ENCODE data around the genes ASCC2, TBC1D10A, SEC14L4 and INPP5J.

- RRBS, result no CpG with 5 or more reads among the region's 20 CpGs
These were observed 1.4 kb downstream of the RASL10A start for GRCh38 chr22:29313995-29314557.

DNA sequence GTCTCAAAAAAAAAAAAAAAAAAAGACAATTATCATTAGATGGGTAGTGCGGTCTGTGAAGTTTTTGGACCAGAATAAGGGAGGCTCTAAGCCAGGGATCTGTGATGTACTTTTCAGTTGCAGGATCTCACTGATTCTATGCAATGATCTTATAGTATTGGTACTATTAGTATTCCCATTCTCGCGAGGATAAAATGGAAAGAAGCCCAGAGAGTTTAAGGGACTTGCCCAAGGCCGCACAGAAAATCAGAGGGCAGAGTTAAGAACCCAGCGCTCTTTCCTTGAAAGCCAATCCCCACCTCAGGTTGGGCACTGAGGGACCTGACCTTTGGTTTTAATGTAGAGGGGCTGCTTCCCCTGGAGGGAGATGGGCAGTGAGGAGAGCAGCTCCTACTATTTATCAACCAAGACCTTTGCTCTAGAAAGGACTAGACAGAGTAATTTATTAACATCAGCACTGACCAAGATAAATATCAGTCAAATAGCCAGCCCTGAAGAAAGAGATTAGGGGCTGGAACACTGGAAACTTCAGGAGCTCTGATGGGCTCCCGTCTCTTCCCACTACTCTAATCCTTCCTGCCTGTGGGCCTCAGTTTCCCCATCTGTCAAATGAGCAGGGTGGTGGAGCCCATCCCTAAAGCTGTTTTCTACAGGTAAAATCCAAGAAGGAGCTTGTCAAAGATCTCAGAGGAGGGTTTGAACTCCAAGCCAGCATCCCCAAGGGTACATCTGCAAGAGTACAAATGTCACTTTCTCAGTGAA lies 6.0 kb downstream of the NIPSNAP1 start:
- RRBS, result no CpG with 5 or more reads among the region's 6 CpGs

DNA sequence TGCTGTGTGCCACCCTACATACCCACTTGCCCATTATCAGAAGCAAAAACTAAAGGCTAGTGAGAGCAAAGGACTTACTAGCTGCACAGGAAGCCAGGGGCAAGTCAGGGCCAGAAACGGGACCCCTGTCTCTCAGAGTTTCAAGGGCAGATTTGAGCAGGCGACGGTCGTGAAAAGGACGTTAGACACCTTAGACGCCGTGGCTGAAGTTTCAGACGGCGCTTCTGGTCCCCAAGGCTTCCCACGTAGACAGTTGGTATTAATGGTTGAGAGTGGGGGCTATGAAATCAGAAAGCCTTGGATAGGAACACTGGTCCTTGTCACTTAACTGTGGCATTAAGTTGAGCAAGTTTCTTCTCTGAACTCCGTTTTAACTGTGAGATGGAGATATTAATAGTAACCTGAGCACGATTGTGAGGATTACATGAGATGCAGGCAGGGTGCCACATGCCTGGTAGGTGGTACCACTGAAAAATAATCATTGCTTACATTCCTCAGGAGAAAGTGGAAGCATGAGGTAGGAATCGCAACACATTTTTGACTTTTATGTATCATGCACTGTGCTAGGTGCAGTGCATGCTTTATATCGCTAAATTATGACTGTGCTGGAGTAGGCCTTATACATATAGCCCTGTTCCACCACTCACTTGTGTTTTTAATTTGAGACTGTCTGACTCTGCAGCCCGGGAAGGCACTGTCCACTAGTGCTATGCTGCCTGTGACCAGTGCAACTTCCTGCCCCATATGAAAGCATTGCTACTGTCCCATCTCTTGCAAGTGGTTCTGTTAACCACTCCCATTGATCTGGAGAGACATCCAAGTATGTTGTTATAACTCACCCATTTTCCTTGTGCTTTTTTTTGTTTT lies 829 bp downstream of the UQCR10 start:
- RRBS, result no CpG with 5 or more reads among the region's 15 CpGs

DNA sequence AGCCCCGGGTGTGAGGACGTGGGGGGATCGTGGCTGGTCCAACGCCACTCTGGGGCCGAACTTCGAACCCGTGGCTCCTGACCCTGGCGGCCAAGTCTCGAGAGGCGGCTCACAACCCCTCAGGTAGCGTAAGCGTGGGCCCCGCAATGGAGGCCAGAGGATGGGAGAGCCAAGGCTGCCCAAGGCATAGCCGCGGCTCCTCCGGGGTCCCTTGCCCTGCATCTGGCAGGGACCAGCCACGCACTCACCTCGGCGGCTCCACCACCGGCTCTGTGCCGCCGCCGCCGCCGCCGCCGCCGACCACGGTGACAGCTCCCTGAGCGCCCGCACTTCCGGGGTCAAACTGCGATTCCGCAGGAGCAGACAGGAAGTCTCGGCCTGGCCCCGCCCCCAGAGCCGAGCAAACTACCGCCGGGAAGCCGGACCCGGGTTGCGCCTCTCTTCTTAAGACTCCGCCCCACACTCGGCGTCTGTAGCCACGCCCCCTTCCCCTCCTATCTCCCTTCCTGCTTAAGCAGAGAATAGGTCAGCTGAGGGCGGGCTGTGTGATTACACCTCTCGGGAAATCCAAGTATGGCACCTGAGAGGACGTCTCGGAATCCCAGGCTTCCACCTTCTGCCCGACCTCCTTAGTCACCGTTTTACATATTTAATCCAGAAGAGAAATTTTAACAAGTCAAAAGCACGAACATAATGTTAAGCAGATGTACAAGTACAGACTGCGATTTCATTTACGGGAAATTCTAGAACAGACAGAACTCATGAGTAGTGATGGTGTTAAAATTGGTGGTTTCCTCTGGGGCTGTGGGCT lies at the start of gene ASCC2:
TSS of gene ASCC2 (minus strand) at position 345 of the 811 bp plus-strand sequence.
- RRBS, result 1% methylated on average over 15 of the region's 55 CpGs

DNA sequence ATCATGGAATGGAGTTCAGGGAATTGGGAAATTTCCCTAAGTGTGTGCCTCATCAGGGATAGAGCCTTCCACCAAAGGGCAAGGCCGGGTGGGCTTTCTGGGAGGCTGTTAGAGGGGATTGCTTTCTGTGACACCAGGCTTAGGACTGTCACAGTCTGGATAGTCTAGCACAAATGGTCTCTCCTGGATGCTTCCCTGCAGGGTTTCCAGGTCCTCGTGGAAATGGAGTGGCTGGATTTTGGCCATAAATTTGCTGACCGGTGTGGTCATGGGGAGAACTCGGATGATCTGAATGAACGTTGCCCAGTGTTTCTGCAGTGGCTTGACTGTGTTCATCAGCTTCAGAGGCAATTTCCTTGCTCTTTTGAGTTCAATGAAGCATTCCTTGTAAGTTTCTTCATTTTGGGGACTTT lies 67.1 kb upstream of the HORMAD2 start:
- RRBS, result no CpG with 5 or more reads among the region's 5 CpGs

- RRBS, result no CpG with 5 or more reads among the region's 4 CpGs
These were observed 35.9 kb upstream of the HORMAD2 start for GRCh38 chr22:30044338-30044824.

GRCh38 chr22:30235631-30236271 lies 10.8 kb downstream of the LIF start:
- RRBS, result no CpG with 5 or more reads among the region's 11 CpGs

DNA sequence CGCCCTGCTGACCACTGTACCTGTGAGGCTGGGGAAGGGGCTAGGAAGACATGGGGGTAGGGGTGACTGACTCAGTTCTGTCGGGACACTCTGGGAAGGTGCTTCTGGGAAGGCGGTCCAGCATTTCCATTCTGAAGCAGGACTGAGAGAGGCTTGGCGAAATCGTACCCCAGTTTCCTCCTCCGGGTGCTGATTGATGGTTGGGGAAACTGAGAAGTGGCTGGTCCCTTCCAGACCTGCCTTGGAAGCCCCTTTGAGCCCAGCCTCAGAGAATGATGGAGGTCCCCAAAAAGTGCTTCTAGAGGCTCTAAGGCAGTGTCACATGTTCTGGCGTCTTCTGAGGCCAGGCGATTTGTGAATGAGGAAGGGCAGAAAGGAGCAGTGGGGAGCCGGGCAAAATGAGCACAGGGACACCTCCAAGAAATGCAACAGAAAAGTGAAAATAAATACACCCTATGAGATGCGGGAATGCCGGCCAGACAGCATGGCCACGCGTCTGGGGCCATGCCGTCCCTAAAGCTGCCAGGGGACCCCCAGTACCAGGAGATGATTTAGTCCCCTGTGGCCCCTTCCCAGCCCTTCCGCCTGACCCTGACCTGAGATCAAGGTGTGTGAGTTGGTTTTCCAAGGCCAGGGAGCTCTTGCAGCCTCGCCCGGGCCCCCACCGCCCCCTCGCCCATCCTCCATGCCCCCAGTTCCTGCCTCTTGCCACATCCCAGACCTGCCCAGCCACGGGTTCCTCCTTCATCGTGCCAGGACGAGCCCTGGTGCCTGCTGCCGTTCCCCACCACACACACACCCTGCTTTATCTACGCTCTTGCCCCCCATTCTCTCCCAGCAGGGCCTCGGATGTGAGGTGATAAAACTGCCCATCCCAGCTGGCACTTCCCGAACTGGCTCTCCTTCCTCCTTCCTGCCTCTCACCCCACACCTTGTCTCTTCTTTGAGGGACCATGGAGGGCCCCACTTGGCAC lies 1.2 kb upstream of the LIF start:
- RRBS, result 100% methylated on average over 1 of the region's 26 CpGs

DNA sequence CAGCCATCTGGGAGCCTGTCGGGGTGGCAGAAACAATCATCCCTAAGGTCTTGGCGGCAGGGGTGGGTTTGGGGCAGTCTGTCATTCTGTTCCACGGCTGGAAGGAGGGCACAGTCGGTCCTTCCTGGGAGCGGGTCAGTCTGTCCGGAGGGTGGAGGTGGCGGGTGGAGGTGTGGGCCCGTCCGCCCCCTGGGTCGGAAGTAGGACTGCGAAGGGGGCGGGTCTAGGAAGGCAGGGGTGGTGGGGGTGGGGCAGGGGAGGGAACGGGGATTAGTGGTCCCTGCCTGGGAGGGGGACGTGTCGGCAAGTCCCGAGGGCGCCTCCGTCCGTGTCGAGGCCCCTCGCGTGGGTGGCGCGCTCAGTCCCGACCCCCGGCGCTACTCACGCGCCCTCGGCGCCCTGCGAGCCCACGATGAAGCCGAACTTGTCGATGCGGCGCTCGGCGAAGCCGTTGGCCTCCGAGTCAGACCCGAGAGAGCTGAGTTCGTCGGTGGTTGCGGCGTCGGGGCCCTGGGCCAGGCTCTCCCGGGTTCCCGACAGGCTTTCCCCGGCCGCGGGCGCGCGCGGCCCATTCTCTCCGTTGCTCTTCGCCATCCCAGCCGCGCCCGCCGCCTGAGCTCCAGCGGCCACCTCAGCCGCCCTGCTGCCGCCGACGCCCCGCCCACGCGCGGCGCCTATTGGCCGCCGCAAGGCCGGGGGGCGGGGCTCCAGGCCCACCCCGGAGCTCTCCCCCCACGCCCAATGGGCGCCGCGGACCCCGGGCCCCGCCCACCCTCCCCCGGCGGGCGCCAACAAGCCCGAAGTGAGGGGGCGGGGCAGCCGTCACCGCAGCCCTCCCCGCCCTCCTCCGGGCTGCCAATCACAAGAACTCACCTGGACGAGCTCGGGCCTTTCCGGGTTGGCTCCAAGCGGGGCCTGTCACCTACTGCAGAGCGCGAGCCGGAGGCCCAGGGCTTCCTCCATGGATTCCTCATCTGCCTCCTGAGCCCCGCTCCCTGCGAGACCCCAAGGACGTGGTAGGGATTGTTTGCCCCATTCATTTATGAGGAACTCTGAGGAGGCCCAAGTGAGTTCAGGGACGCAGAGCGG lies at the start of gene TBC1D10A:
TSS of gene TBC1D10A (minus strand) at position 654 of the 1,089 bp plus-strand sequence.
- RRBS, result 2% methylated on average over 22 of the region's 104 CpGs

- RRBS, result no CpG with 5 or more reads among the region's 9 CpGs
These were observed 5.8 kb downstream of the CCDC157 start for GRCh38 chr22:30362369-30363151.

DNA sequence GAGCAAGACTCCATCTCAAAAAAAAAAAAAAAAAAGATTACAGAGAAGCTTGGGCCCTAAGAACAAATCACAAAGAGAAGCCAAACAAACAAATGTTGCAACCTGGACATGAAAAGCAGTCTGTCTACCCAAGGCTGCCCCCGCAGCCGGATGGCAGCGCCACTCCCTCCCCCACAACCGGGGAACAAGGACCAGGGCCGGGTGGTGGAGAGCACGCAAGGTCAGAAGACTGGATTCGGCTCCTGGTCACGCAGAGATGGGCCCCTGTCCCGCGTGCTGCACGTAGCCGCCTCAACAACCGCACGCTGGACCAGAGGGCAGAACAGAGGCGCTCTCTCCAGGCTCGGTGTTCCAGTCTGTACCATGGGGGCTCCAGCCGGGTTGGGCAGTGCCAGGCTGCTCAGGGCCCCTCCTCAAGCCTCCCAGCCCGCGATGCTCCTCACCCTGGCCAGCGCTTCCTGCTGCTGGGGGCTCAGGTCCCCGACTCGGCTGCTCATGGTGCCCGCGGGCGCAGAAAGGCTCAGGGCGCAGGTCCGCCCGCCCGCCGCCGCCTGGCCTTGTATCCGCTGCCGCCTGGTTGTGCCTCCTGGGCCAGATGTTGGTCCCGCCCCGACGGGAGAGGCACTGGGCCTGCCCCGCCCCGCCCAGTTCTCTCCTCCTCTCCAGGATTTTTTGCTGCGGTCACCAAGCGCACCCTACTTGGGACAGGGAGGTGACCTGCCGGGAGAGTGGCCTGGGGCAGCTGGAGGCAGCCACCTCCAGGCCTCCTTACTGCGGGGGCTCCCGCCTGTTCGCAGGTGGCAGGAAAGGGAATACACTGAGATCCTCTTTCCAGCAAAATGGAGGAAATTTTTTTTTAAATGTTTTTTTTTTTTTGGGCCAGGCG lies at the start of gene SEC14L4:
TSS of gene SEC14L4 (minus strand) at position 581 of the 886 bp plus-strand sequence.
- RRBS, result no CpG with 5 or more reads among the region's 45 CpGs

DNA sequence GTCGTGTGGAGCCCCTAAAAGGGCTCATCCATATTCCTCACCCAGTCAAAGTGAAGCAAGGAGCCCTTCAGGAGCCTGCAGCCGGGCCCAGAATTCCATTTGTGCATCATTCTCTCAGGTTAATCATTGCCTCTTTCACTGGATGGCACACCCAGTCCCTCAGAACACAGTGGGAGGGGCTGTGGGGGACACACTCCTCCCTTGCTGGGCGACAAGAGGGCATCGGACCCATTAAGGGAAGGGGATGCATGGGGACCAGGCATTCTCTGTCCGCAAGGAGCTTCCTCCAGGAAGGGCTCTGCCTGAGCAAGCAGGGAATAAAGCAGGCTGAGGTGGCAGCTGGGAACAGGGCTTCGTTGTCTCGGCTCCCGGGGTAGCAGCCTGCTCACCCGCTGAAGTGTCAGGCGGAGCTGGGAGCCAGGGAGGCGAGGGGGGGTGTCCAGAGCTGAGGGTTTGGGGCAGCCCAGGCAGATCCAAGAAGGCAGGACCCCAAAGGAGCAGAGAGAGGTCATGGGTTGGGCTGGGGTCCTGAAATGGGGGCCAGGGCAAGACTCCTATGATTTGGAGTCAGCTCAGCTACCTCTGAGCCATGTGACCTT lies 1.6 kb downstream of the GAL3ST1 start:
- RRBS, result no CpG with 5 or more reads among the region's 11 CpGs

DNA sequence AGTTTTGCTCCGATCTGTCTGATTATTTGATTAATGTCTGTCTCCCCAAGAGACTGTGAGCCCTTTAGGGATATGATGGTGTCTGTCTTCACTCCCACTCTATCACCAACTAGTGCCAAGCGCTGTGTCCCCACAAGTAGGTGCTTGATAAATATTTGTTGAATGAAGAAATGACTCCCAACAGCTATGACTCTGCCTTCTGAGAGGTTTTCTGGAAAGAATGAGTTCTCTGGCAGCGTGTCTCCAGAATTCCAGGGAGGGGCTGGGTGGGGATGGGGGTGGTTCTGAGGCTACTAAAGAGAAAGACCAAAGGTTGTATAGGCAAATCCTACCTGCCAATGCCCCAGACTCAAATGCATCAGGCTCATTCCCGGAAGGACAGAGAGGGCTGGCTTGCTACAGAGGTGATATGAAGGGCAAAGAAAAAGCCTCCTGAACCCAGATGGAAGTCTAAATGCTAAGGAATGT lies 2.0 kb downstream of the DUSP18 start:
- RRBS, result no CpG with 5 or more reads among the region's 4 CpGs

- RRBS, result no CpG with 5 or more reads among the region's 9 CpGs
These were observed 30.6 kb downstream of the MORC2 start for GRCh38 chr22:30937812-30938443.

DNA sequence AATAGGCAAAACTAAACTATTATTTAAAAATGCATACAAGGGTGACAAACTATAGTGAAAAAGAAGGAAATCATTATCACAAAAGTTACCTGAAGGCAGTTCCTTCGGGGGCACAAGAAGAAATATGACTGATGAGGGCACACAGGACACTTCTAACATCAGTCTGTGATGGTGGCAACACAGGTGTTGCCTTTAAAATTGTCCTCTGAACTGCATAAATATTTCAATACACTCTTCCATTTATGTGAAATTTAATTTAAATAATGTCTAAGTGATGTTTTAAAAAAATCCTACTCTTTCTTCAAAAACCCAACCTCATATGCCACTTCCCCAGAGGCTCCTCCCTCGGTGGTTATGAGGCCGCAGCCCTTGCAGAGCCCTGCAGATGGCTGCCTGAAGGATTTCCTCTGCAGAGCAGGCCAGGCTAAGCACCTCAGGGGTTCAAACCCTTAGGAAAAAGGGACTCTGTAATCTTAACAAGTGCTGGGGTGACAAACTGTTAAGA lies 25.3 kb downstream of the MORC2 start:
- RRBS, result no CpG with 5 or more reads among the region's 3 CpGs

- RRBS, result no CpG with 5 or more reads among the region's 3 CpGs
These were observed 6.3 kb upstream of the MORC2 start for GRCh38 chr22:30974735-30975391.

DNA sequence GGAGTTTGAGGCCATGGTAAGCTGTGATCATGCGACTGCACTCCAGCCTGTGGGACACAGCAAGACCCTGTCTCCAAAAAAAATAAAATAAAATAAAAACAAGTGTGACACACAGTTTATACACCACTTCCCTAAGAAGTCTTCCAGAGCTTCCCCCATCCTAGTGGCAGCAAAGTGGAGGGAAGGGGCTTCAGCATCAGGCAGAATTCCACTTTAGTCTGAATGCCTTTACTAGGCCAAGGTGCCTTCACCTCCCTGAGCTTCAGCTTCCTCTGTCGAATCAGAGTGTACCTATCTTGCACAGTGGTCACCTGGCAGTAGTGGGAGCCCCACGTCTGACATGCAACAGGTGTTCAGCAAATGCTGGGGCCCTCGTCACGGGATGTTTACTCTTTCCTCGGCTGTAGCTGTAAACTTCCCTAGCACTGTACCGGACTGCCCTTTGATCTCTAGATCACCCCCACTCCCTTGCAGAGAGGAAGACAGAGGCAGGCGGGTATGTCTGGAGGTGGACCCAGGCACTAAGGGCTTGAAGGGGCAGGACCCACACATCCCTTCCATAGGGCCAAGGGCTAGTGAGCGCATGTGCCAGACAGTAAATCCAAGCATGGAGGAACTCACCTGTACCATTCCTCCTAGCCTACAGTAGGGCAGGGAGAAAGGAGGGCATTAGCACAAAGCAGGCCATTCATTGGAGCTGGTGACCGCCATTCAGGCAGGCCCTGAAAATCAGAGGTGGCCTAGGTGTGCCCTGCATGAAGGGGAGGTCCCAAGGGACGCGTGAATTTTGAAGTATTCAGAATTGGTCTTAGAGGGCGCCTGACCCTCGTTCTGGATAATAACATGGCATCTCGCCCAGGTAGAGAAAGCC lies 2.1 kb upstream of the SMTN start:
- RRBS, result no CpG with 5 or more reads among the region's 15 CpGs

GRCh38 chr22:31082996-31083373 lies 1.9 kb downstream of the SMTN start:
- RRBS, result no CpG with 5 or more reads among the region's 7 CpGs

GRCh38 chr22:31108037-31108242 lies 572 bp upstream of the SELENOM start:
- RRBS, result no CpG with 5 or more reads among the region's 1 CpG

DNA sequence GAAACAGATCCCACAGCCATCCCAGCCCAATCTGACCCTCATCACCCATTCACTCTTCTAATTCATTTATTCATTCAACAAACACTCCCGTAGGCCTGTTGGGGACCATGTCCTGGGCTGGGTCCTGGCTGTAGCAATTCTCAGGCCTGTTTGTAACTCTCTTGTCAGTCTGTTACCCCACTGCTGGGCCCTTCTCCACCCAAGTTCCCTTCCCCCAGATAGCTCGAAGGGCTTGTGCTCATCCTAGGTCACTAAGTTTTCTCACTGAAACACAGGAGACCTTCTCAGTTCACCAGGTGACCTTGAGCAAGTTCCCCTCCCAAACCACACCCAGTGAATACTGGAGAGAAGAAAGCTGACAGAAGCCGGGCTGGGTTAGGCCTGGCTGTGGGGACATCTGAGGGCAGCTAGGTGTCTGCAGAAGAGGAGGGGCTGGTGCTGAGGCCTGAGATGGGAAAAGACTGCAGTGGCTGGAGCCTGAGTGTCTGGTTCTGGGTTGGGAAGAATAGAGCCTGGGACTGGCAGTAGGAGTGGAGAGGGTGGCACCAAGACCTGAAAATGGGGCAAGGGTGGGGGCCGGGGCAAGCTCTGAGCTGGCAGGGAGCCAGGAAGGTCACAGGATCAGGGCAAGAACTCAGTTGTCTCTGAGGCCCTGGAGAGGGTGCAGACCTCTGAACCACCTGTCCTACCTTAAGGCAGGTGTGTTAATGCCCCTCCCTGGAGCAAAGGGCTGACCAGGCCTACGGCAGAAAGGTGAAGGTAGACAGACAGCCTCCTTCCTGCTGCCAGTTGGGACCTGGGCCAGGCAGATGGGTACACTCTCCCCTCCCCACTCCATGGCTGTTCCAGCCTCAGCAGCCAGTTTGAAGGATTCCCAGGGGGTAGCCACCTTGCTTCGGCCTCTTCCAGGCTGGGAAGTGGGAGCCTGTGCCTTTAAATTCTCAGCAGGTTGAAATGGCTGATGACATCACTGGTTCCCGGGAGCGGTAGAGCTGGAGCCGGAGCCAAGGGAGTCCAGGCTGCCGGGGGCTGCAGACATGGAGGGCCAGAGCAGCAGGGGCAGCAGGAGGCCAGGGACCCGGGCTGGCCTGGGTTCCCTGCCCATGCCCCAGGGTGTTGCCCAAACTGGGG lies at the start of gene INPP5J:
TSS of gene INPP5J (plus strand) at position 989 of the 1,131 bp plus-strand sequence.
- RRBS, result 7% methylated on average over 2 of the region's 11 CpGs